CMK (cell line): ENCODE data around the gene SPINK4.

GRCh38 chr9:33004013-33004556 is 2.7 kb upstream of the APTX start:
- RRBS, result no CpG with 5 or more reads among the region's 2 CpGs

DNA sequence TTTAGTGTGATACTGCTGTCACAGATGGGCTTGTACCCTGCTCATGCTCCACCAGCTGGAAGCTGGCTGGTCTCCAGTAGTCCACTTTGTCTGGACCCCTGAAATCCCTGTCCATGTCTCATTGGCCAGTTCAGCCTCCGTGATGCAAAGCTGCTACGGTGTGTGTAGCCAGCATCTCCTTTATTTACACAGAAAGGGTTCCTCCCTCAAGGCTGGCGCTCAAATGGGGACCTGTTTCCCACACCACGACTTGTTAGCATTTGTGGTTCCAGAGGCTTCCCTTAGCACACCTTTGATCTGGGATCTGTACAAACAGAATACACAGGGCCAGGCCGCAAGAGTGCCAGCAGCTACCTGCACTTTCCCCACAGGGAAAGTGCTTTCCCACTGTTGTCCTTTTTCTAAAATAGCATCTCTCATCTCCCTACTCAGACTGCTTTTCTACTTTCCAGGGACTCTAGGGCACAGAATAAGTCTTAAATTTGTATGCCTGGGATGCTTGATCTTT is 5.7 kb upstream of the SMU1 start:
- RRBS, result no CpG with 5 or more reads among the region's 5 CpGs

DNA sequence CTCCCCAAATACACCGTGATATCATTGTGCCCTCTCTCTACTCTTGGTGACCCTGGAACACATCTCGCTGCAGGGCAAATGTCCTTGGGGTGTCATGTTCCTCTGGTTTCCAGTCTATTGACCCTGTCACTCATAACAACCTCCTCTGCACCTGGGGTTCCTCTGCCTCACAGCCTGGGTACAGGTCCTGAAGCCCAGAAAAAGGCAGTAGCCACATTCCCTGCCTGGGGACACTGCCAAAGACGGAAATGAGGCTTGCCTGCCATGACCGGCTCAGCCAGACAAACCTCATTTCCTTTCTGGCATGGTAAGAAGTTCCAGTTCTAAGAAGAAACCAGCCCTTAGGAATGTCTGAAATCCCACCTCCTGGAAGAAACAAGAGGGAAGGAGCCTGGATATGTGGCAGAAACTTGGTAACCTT is 30.5 kb upstream of the SMU1 start:
- RRBS, result no CpG with 5 or more reads among the region's 4 CpGs

DNA sequence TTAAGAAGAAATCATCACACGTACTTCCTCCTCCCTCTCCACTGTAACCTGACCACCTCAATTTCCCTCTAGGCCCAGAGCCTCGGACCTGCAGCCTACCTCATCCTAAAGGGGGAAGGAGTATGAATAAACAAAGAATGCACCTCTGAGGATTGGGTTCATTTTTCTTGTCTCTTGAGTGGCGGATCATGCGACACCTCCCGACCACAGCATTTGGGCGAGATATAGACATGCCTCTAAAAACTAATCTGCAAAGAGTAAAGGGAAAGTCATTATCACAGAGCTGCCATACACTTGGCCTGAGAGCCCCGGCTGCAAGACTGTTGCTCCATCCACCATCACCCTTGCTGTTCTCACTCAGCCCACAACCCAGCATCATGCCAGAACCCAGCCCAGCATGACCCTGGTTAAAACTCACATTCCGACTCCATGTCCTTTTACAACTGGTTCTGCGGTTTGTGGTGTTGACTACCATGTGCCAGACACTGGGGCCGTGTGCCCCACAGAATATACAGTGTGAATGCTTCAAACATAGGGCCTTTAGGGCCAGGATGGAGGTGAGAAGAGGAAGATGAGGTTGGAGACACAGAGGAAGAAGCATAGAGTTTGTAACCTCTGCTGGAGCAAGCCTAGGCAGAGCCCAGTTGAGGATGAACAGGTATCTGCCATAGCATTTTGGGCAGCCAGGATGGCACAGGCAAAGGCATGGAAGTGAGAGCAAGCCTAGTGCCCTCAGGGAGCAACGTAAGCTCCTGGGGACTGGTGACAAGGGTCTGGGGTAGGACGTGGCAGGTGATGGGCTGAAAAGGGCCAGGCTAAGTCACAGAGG is 37.4 kb upstream of the SMU1 start:
- RRBS, result no CpG with 5 or more reads among the region's 12 CpGs

DNA sequence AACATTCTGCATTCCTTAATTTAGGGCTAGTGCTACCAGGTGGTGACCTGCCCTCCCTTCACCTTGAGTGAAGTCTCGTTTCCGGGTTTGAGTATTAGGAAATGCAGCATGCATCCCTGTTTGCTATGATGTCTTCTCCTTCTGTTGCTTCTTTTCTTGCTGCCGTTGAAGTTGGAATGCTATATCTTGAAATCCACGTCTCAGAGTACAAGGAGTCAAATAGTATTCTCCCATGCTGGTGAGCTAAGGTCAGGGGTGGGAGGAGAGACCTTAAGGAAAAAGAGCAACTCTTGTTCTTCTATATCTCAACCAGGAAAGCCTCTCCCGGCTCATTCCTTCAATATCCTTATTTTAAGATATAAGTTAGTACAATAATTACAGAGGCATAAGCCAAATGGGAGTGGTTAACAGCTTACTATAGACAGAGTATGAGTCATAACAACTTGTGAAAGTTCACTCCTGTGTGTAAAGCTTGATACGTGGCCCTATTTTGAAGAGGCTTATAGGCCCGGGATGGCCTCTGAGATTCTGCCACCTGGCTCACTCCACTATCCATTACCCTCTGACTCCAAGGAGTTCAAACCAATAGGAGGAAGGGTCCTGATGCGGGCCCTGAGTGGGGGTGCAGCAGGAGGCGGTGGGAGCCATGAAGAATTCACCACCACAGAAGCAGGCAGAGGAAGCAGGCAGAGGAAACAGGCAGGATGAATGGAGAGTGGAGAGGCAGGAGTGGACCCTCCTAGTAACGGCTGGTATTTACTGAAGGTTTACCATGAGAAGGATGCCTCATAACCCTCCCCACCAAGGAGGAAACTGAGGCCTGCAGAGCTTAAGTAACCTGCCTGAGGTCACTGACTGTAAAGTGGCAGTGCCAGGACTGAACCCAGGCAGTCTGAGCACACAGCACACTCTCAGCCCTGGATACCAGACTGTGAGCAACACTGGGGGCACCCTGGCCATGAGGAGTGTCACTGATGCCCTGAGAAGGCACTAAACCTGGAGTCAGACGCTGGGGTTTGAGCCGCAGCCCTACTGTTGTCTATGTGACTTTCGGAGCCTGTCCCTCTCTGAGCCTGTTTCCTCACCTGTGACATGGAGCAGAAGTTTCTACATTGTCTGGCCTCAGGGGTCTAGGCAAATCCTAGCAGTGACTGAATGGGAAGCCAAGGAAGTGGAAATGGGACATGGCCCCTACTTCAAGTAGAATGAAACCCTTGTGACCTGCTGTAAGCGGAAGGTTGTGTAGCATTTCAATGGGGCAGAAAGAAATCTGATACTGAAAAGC is 36.5 kb downstream of the B4GALT1 start:
- RRBS, result no CpG with 5 or more reads among the region's 14 CpGs

DNA sequence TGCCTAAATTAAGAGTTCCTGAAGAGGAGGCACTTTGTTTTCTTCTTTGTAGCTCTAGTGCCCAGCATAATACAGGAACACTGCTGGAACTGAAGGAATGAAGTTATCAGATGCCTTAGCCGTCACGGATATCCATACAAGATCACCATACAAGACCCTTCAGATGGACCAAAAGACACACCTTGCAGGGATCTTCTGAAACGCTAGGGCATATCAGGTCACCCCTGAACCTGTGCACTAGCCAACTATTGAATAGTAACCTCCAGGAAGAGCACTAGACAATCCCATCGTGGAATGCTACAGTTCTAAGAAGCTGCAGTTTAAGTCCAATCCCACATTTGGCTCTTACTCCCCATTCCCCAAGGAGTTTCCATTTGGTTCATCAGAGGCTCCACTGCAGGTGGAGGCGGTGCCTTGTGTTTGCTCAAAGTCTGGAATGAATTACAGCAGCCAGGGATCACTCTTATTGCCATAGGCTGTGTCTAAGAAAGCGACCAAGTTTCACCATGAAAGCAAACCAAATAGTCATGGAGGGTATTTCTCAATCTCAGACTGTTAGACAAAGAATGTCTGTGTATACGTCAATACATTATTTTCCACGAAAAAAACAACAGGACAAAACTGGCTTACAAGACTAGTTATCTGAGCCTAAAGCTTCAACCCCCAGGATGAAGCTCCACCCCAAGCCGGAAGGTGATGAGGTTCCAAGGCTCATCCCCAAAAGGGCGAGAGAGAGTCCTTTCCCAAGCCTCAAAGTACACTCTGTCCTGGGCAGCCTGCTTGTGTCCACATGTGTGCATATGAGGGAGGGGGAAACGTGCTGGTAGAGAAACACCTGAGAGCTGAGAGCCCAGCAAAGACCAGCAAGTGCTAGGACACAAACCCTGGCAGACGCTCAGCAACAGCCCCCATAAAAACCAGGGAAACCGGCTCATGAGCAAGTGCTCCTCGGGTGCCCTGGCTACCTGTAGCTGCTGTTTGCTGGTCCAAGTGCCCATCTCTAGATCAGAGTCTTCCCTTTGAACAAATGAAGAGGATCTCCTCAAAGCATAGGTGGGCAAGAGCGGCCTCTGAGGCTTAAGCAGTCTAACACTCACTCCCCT is 4.4 kb downstream of the B4GALT1 start:
- RRBS, result no CpG with 5 or more reads among the region's 15 CpGs

- RRBS, result no CpG with 5 or more reads among the region's 1 CpG
Observed at GRCh38 chr9:33209125-33209473, 30.9 kb upstream of the SPINK4 start.

- RRBS, result no CpG with 5 or more reads among the region's 9 CpGs
Observed at GRCh38 chr9:33231169-33231905, 8.6 kb upstream of the SPINK4 start.

DNA sequence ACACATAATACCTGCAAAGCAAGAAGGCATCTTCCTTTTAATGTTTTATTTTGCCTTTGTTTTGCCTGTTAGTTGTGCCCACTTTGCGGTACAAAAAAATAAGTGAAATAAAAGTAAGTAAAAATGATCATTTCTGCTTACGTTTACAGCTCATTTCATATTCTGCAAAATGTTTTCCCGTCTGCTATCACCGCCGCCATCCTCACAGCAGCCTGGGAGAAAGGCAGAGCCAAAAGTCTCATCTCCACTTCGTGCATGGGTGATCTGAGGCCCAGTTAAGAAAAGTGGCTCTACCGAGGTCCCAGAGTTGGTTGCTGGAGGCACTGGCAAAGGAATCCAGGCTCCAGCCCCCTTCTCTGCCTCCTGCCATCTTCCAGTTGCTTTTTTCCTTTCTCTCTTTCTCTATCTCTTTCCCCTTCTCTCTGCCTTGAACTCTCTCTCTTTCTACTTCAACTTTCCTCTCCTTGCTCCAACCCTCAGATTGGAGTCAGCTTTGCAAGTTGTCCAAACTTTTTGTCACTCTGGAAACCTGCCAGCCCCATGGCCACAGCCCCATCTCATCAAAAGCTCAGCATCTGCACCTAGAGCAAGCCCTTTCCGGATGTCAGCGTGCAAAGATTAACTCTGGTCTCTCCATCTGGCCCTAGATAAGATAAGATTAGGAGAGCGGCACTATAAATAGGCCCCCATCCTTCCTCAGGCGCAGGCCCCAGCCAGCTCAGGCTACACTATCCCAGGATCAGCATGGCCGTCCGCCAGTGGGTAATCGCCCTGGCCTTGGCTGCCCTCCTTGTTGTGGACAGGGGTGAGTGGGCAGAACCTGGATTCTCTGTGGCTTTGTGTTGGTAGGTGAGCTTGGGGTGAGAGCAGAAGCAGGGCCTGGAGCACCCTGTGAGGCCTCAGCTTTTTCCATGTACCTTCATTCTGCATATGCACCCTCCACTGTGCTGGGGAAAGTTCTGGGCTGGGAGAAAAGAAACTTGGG is at the start of gene SPINK4:
Gene SPINK4 (plus strand): TSS at position 703 of the 985 bp plus-strand sequence.
- RRBS, result no CpG with 5 or more reads among the region's 14 CpGs

DNA sequence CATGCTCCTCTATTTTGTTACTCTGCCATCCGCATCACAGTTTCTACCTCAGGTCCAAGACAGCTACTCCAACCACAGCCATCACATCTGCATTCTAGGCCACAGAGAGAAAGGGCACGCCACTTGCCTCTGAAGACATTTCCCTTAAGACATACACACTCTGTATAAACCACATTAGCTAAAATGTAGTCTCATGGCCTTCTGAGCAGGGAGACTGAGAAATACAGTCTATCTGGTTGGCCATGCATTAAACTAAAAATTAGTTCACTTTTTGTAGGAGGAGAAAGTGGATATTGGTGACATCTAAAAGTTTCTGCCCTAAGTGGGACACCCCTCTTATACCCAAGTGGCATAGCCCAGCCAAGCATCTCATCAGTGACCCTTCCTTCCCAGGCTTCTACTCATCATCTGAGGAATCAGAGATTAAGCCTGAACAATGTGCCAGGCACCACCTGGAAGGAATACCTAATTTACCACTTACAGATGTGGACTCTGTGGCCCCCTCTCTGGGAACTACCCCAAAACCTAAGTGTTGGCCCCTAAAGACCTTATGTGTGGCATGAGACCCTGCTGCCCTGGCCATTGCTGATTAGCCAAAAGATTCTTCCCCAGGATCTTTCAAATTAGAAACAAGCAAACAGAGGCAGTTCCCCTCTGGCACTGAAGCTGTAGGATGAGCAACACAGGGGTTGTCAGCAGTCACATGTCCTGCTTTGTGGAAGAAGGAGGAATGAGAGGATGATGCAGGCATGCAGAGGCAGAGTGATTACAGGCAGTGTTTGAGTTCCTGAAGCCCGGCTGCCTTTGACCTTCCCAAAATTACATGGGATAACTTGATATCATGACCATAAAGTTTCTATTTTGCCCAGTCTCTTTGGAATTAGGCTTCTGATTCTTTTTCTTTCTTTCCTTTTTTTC is 10.4 kb downstream of the SPINK4 start:
- RRBS, result no CpG with 5 or more reads among the region's 3 CpGs

DNA sequence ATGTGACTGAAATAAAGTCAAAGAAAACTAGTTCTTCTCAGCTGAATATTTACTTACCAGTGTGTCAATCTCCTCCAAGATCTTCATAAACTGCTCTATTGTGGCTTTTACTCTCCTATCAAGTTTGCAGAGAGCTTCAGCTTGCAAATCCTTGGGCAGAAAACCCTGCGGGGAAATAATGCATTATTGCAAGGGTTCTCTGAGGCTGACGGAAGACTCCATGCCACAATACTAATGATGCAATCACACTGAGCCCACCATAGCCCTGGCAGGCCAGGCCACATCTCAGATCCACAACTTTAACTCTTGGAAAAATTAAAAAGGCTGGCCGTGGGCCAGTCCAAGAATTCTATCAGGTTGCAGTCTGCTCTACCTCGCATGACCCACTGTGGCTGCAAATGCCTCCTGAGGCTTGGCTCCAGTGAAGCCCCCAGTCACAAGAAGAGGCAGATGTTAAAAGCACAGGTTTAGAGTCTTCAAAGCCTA is 7.7 kb downstream of the BAG1 start:
- RRBS, result no CpG with 5 or more reads among the region's 4 CpGs

DNA sequence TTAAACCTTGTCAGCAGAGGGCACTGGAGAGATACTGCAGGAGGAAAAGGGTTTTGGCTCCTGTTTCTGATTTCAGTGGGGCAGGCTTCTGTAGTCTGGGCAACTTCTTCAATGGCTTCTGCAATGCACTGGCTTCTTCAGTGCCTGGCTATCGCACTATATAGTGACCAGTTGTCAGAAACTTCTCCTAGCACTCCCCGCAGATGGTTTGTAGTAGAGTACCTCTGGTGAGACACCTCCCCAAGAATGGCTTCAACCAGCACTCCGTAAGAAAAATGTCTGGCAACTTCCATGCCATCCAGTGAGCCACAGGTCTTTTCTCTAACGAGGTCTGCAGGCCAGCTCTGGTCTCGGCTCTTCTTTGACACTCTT is 3.2 kb upstream of the NFX1 start:
- RRBS, result no CpG with 5 or more reads among the region's 5 CpGs

DNA sequence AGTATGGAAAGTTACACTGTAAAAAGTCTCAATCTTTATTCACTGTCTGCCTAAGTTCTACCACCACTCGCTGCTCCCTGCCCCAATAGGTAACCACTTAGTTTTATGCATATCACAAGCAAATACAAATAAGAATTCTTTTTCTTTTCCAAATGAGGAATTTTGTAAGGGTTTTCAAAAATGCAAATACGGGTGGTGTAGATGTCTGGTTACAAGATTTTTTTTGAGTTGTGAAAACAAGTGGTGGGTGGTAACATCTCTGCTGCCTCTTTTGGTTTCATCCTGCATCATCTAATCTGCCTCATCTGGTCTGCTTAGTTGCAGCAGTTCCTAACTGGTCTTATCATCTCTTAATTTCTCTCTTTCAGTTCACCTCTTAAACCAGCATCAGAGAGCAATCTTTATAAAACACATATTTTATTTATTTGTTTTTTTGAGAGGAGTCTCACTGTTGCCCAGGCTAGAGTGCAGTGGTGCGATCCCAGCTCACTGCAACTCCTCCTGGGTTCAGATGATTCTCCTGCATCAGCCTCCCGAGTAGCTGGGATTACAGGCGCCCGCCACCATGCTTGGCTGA is 5.3 kb downstream of the NFX1 start:
- RRBS, result no CpG with 5 or more reads among the region's 6 CpGs

GRCh38 chr9:33350345-33350748 is 52.0 kb downstream of the AQP7 start:
- RRBS, result no CpG with 5 or more reads among the region's 1 CpG

- RRBS, result no CpG with 5 or more reads among the region's 4 CpGs
Observed at GRCh38 chr9:33437031-33437470, 10.3 kb downstream of the AQP3 start.

DNA sequence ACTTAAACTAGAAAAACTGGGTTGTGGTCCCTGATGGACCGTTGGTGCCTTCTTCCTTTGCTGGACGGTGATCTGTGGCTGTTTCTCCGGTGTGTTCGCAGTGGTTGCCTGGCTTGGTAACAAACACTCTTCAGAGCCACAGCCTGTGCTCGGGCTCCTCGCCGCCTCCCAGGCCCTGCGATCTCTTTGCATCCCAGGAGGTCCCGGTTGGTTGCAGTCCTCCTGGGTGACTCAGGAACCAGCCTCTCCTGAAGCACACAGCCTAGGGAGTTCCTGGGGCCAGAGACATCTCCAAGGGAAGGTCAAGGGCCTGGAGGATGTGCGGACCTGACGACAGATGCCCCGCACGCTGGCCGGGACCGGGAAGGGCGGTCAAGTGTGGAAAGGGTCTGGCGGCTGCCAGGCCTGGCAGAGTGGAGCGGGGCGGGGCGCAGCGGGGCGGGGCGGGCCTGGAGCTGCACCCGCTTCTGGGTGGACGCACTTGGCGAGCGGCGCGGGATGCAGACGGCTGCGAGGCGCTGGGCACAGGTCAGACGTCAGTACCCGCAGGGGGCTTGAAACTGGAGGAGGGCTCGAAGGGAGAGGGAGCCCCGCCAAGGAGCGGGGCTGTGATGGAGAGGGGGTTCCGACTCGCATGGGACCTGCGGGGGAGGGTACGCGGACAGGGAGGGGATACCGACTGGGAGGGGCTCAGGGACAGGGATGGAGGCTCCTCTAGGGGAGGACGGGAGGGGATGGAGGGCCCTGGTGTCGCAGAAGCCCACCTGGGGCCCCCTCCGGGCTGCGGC is 45.0 kb upstream of the PRSS3 start:
- RRBS, result over 99% methylated on average over 4 of the region's 47 CpGs

GRCh38 chr9:33770458-33770920 is 24.9 kb upstream of the PRSS3 start:
- RRBS, result no CpG with 5 or more reads among the region's 1 CpG

DNA sequence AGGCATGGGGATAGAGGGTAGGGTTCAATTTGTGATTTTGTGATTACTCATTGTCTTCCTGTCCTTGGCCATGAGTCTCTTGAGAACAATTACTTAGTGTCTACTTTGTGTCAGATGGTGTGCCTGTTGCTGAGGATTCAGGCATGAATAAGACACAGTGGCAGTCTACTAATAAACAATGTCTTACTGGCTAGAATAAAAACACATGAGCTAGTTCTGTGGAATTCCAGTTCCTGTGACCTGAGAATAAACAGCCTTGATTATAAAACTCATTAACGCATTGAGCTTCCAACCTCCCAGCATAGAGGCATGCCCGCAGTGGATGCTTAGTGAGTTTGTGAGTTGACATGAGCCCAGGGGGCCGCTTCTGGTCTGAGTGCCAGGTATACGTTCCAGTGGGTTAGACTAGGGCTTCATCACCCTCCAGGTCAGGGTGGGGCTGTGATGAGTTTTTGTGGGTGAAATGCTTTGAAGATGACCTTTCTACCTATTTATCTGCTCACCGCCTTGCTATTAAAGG is 2.8 kb upstream of the UBE2R2 start:
- RRBS, result no CpG with 5 or more reads among the region's 5 CpGs

DNA sequence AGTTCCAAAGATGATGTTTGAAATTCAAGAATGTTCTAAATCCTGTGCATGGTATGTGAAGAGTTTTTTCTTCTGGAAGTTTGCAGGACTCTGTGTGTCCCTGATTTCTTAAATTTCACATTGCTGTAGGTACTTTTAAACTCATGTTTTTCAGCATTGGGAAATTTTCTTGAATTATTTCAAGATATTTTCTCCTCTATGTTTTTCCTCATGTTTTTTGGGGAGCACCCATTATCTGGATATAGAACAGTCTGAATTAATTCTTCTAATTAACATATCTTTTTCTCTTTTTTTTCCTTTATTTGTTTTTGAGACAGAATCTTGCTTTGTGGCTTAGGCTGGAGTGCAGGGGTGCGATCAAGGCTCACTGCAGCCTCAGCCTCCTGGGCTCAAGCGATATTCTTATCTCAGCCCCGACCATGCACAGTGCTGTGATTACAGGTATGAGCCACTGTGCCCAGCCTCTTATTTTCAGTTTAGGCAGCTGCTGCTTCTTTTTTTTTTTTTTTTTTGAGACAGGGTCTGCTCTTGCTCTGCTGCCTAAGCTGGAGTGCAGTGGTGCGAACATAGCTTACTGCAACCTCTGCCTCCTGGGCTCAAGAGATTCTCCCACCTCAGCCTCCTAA is 20.1 kb downstream of the UBE2R2 start:
- RRBS, result no CpG with 5 or more reads among the region's 4 CpGs

DNA sequence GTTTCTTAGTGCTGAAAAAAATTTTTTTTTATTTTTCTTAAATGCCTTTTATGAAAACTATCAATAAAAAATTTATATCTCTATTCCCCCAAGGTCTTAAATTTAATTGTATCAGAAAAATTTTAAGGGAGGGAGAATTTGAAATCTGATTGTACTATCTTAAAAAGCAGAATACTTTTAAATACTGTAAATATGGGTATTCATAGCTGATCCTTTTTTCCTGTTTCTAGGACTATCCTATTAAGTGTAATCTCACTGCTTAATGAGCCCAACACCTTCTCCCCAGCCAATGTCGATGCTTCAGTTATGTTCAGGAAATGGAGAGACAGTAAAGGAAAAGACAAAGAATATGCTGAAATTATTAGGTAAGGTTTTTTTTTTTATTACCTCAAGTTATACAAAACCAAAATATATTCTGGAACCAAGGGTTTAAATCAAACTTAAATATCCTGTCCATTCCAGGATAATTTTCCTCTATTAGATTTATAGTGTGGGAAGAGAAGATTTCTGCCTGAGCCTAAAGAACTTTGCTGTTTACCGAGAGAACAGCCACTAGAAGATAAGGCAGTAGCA is 94.9 kb downstream of the UBE2R2 start:
- RRBS, result no CpG with 5 or more reads among the region's 2 CpGs